Glomerular endothelial cell (primary cell): ENCODE measurements around the gene SLC10A7.

GRCh38 chr4:146029962-146030470, 91.4 kb upstream of the ZNF827 start:
- RAMPAGE, long total RNA, result no peak

- RAMPAGE, long total RNA, result no peak
These were observed 135.5 kb downstream of the REELD1 start for GRCh38 chr4:146349765-146350297.

- RAMPAGE, long total RNA, result no peak
These were observed 113.9 kb downstream of the SLC10A7 start for GRCh38 chr4:146407396-146408586.

DNA sequence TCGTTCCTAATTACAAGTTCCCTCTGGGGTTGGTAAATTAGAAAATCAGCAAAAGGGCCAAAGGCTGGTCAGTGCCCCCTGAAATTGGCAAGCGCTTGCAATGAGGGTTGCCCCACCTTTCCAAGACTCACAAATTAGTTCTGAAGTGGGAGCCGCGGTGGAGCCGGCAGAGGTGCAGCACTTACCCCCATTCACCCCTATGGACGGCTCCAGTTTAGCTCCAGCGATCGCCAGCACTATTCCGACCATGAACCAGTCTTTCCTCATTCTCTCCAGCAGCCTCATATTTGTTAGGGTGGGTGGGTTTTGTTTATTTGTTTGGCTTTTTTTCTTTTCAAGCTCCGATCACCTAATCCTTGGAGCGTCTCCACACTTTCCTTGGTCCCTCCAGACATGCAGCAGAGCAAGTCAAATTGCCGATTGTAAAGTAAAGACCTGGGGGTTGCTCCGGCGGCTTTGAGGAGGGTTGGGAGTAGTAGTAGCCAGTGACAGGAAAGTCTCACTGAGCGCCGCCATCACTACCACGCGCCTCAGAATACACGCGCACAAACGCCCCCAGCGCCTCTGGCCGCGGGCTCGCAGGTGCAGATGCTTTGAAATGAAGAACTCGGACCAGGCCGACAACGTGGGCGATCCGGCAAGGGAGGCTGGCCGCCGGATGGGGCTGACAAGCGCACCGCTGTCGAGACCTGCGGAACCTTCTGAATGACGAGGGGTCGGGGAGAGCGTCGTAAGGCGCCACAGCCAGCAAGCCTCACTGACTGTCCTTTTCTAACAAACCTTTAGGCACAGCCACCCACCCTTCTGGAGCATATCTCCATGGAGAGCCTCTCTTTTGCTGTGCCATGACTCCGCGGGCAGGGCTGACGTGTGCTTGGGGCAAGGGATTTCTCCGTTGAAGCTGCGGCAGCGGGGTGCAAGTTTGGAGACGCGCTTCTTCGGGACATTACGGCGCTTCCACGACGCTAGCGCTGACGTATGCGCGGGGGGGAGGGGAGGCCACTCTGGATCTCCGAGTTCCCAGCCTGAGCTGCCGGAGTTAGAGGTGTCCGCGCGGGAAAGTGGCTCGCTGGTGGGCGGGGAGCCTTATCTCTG, at the start of gene SLC10A7:
Gene SLC10A7, minus strand, starts transcription at position 508 of the 1,095 bp plus-strand sequence.
- RAMPAGE, long total RNA, result no peak

- RAMPAGE, long total RNA, result no peak
These were observed 22.1 kb downstream of the ARHGAP10 start for GRCh38 chr4:147753866-147754425.

GRCh38 chr4:148376159-148376436, 66.1 kb downstream of the NR3C2 start:
- RAMPAGE, long total RNA, result no peak

GRCh38 chr4:148539357-148539838, 97.2 kb upstream of the NR3C2 start:
- RAMPAGE, long total RNA, result no peak

DNA sequence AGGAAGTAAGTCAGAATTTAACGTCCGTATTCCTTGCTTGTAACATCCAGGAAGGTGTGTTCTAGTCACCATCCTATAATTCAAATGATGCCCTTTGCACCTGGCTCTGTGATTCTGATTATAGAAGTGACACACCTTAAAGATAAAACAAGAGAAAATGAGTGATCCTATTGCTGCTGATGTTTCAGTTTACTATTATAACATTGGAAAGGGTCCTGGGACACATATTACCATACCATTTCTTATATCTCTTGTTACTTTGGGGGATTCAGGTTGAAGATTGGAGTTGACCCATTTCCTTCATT, 238.8 kb upstream of the NR3C2 start:
- RAMPAGE, long total RNA, result no peak

- RAMPAGE, long total RNA, result no peak
These were observed 67.5 kb downstream of the MAB21L2 start for GRCh38 chr4:150649379-150649949.

DNA sequence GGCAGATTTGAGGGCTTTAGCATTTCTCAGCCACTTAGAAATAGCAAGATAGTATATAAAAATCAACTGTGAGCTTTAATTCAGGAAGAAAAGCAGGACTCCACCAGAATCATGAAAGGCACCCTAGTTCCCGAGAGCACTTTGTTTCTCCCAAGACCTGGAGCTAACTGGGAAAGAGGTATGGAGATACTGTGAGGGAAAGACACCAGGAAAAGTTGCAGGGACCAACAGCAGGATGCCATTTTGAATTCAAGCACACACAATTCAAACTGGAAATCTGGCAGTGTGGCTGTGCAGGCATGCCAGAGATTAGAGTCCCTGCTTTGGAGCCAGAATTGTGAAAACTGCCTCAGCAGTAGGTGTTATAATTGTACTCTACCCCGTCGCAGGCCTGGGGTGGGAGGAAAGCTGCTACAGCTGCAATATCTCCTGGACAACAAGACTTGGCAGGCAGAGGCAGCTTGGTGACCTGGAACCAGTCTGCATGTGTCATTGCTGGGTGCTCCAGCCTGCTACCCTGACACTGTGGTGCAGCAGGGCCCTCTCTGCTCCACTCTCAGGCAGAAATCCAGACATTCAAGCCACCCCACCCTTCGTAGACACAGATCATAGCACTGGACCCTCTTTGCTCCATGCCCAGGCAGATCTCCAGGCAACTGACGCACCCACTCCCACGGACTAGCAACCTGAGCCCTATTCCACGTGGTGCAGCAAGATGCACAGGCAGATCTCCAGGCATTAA, 140.8 kb downstream of the LRBA start:
- RAMPAGE, long total RNA, result no peak

- RAMPAGE, long total RNA, result no peak
These were observed 11.1 kb downstream of the LRBA start for GRCh38 chr4:151003959-151004470.

DNA sequence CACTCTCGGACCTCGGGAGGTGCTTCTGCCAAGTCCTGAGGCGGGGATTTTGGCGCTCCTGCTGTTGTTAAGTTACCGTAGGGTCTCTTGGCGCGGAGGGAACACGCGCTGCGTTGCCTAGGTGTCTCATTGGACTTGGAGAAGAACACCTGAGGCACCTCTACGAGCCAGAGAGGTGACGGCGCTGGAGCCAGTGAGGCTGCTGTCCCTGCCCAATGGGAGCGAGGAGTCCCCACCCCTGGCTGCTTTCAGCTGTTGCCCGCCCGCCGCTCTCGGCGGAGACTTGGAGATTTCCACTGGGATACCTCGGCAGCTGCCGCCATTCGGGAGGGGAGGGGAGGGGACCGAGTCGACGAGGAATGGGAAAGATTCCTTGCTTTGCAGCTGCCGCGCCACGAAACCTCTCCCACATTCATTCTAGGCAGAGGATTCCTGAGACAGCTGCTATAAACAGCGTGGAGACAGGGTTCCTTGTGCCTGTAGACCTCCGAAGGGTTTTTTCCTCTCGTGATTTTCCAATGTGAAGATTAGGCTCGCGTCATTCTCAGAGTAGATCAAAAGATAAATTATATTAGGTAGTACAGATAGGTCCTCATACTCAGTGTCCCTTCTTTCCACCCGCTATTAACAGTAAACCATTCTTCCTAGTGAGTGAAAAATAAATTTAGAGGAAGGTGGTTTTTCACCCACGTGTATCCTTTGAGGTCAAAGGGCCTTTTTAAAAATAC, 1.1 kb upstream of the LRBA start:
- RAMPAGE, long total RNA, result no peak

DNA sequence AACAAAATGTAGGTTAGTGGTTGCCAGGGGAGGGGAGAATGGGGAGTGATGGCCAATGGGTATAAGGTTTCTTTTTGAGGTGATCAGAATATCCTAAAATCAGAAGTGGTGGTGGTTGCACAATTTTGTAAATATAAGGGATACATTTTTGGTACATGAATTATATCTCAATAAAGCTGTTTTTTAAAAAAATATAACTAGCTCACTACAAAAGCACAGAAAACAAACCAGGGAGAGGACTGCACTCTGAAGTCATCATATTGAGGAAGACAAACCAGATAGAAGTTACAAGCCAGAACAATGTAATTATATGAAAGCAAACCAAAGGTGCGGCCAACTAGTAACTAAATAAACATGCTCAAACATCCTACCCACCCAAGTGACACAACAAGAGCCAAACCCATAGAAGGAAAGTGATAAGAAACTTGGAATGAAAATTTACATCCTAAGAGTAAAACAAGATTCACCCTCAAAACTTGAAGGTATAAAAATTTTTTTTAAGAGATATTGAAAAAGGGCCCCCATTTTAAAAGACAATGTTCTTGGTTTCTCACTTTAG, 3.8 kb upstream of the SH3D19 start:
- RAMPAGE, long total RNA, result no peak

GRCh38 chr4:151659632-151659931, 101.2 kb downstream of the GATB start:
- RAMPAGE, long total RNA, result no peak

GRCh38 chr4:151781009-151781453, 20.2 kb upstream of the GATB start:
- RAMPAGE, long total RNA, result no peak

- RAMPAGE, long total RNA, result no peak
These were observed 250.0 kb upstream of the GATB start for GRCh38 chr4:152010683-152011376.

DNA sequence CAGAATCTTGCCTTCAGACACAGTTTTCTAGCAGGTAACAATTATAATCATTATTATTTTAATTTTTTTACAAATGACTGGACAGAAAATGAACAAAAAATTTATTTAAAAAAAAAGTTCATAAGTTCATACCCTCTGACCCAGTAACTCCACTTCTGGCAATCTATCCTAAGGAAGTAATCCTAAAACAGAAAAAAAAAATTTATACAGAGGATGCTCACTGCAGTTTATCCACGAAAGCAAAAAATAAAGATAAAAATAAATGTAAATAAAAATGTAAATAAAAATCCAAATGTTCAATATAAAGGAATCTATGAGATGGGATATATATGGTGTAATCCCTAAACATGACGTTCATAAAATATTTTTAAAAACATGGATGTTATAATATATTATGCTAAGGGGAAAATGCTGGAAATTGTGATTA, 123.5 kb downstream of the FBXW7 start:
- RAMPAGE, long total RNA, result no peak

GRCh38 chr4:152535694-152535946, 272 bp downstream of the FBXW7 start:
- RAMPAGE, long total RNA, result no peak

- RAMPAGE, long total RNA, result no peak
These were observed 36.5 kb downstream of the TMEM154 start for GRCh38 chr4:152643300-152643695.

DNA sequence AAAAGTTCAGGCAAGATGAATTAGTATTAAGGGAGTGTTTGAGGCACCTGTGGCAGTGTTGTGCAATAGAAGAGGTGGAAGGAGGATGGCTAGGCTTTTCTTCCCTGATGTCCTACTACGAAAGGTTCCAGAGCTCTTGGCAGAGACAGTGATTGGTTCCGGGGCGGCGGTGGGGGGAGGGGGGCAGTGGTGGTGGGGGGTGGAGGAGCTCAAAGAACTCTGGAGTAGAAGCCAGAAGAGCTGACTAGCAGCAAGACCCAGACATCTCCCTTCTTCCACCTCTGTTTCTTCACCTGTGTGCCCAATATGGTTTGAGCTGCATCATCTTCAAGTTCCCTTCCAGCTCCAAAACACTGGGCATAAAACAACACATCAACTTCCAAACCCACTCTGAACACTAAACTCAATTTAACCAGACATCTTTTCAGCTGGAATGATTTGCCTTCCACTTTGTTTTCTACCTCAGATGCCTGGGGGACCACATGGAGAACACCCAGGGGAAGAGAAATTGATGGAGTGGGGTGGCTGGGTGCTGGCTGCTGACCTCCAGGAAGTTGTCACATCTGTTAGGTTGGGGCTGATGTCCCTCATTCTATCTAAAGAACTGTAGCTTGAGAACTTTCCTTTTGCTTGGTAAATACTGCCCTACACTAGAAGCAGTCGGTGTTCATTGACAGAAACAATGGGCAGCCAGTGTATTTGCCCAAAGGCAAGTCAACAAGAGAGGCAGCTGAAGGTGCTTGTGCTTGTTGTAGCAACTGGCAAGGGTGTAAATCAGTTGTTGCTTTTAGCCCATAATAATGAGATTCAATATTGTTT, 1.2 kb downstream of the TMEM154 start:
- RAMPAGE, long total RNA, result no peak